Progenitor cell of endocrine pancreas (in vitro differentiated cells): ENCODE measurements around a stretch of chr1.

- PRO-cap: no peak
Measured at GRCh38 chr1:20343227-20344039, 52.8 kb downstream of the VWA5B1 start.

DNA sequence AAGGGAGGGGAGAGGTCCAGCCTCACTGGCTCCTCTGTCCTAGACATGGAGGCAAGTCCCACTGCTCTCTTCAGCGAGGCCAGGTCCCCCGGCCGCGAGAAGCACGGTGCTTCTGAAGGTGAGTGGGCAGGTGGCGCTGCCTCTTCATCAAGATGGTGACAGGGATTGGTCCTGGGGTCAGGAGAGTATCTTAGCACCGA is 59.3 kb downstream of the VWA5B1 start:
- PRO-cap: no peak

DNA sequence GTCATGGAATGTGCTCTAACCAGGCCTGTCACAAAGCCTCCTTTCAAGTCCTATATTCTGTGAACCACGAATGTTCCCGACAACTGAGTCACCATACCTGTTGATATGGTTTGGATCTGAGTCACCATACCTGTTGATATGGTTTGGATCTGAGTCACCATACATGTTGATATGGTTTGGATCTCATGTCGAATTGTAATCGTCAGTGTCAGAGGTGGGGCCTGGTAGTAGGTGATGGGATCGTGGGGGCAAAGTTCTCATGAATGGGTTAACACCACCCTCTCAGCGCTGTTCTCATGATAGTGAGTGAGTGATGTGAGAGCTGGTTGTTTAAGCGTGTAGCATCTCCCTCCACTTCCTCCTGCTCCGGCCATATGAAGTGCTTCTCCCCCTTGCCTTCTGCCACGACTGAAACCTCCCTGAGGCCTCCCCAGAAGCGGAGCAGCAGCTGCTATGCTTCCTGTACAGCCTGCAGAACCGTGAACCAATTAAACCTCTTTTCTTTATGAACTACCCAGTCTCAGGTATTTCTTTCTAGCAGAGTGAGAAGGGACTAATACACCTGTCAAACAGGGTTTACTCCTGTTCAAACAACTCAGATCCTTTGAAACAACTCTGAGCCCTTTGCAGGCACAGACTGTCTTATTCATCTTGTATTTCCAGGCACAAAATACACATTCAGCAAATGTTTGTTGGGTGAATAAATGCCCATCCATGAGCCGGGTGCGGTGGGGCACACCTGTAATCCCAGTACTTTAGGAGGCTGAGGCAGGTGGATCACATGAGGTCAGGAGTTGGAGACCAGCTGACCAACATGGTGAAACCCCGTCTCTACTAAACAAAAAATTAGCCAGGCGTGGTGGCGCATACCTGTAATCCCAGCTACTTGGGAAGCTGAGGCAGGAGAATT is 10.6 kb upstream of the CAMK2N1 start:
- PRO-cap: no peak

- PRO-cap: no peak
Measured at GRCh38 chr1:20616282-20617153, 16.7 kb upstream of the PINK1 start.

DNA sequence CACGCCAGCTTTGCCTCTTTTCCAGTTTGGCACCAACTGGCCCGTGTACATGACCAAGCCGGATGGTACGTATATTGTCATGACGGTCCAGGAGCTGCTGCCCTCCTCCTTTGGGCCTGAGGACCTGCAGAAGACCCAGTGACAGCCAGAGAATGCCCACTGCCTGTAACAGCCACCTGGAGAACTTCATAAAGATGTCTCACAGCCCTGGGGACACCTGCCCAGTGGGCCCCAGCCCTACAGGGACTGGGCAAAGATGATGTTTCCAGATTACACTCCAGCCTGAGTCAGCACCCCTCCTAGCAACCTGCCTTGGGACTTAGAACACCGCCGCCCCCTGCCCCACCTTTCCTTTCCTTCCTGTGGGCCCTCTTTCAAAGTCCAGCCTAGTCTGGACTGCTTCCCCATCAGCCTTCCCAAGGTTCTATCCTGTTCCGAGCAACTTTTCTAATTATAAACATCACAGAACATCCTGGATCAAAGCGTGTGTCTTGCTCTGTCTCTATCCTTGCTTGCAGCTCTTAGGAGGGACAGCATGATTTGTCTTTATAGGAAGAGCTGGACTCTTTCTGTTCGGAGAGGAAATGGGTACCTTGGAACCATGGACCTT is 14.7 kb upstream of the PINK1 start:
- PRO-cap: no peak

GRCh38 chr1:20633668-20634223 is 488 bp downstream of the PINK1 start:
- PRO-cap: unidirectional peak, minus-strand start at chr1:20633853; unidirectional peak, minus-strand start at chr1:20633890; unidirectional peak, minus-strand start at chr1:20633937

- PRO-cap: no peak
Measured at GRCh38 chr1:20666786-20667207, 5.6 kb upstream of the DDOST start.

- PRO-cap: bidirectional peak, plus-strand start at chr1:20697111, minus-strand start at chr1:20696807
Measured at GRCh38 chr1:20696287-20697431, 21.1 kb downstream of the KIF17 start.

DNA sequence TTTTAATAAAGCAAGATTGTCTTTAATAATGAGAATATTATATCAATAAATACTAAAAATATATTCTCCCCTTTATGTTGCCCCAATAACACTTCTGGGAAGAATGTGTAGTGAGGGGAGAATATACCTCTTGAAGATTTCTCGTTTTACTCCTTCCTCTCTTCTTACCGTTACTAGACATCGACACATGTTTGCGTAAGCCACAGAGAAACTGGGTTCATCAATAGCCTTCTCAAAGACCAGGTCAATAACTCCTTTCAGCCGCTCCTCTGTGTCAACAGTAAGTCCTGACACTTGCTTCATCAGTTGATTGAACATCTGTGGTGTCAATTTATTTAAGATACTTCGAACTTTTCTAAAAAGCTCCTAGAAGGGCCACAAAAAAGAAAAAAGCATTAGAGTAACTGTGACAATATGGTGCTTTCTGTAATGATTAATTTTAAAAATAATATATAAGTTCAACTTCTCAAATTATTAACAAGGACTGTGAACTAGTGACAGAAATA is 92.1 kb upstream of the HP1BP3 start:
- PRO-cap: no peak

GRCh38 chr1:21022029-21022702 is 154.5 kb downstream of the EIF4G3 start:
- PRO-cap: no peak

GRCh38 chr1:21022703-21023351 is 153.9 kb downstream of the EIF4G3 start:
- PRO-cap: no peak

- PRO-cap: no peak
Measured at GRCh38 chr1:21139562-21140401, 36.9 kb downstream of the EIF4G3 start.

DNA sequence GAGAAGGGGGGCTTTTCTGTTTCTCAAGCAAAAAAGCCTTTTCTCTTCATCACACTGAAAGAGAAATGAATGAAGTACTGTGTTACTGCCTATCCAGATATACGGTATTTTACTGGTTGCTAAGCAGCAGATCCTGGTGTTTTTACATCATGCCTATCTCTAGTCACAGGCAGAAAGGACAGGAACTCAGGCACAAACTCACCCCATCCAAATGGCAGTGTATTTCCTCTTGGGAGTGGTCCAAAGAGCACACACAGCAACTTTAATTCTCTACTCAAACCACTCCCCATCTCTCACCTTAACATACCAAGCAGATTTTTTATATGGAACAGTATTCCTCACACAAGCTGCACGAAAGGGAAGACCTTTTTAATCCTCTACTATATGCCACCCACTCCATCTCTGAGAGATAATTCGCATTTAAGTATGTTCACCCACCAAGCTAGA is 27.3 kb downstream of the EIF4G3 start:
- PRO-cap: no peak

- PRO-cap: no peak
Measured at GRCh38 chr1:21176468-21176762, 282 bp downstream of the EIF4G3 start.

GRCh38 chr1:21255810-21256190 is 34.5 kb downstream of the ECE1 start:
- PRO-cap: no peak

DNA sequence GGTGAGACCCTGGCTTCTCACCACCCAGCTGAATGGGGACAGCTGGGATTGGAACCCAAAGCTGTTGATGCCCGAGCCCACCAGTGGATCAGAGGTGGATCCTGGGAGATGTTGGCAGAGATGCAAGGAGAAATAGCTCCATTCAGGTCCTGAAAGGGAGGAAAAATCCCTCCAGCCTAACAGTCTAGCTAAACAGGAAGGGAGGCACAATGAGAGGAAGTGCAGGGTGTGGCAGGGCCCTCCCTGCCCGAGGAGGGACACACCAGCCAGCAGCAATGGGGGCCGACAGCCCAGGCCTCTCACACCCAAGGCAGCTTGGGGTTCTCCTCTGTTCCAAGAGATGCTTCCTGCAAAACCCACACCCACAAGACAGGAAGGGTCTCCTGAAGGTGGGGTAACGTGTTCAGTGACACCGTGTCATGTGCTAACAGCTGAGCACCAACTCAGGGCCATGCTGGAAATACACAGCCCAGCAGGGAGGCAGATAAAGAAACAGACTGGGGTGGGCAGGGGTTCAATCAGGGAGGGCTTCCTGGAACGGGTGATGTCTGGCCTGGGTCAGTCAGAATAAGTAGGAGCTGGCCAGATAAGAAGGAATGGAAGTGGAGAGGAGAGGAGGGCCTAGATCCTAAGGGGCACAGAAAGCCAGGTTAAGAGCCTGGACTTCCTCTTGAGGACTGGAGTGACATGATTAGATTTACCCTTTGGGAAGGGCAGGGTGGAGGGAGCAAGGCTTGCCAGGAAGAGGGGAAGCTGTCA is 10.2 kb downstream of the ECE1 start:
- PRO-cap: no peak

- PRO-cap: no peak
Measured at GRCh38 chr1:21280635-21280976, 9.7 kb downstream of the ECE1 start.

DNA sequence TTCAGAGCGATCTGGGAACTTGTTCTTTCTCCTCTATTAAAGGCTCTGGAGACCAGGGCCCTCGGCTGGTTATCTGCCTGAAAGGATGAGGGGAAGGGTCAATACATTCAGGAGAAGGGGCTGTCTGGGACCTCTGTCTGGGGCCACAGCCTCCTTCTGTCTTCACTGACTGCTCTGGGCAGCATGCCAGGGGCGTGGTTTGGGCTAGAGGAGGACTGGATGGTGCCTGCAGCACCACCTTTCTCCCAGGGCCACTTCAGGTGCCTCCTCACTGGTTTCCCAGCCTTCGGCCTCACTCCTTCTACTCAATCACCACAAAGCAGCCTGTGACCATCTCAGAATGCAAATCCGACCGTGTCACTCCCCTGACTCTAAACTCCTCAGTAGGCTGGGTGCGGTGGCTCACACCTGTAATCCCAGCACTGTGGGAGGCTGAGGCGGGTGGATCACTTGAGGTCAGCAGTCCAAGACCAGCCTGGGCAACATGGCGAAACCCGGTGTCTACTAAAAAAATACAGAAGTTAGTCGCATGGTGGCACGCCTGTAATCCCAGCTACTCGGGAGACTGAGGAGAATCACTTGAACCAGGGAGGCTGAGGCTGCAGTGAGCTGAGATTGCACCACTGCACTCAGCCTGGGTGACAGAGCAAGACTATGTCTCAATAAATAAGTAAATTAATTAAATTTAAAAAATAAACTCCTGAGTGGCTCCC is 50.1 kb upstream of the ECE1 start:
- PRO-cap: no peak

GRCh38 chr1:21583761-21584467 is 74.7 kb downstream of the ALPL start:
- PRO-cap: no peak

DNA sequence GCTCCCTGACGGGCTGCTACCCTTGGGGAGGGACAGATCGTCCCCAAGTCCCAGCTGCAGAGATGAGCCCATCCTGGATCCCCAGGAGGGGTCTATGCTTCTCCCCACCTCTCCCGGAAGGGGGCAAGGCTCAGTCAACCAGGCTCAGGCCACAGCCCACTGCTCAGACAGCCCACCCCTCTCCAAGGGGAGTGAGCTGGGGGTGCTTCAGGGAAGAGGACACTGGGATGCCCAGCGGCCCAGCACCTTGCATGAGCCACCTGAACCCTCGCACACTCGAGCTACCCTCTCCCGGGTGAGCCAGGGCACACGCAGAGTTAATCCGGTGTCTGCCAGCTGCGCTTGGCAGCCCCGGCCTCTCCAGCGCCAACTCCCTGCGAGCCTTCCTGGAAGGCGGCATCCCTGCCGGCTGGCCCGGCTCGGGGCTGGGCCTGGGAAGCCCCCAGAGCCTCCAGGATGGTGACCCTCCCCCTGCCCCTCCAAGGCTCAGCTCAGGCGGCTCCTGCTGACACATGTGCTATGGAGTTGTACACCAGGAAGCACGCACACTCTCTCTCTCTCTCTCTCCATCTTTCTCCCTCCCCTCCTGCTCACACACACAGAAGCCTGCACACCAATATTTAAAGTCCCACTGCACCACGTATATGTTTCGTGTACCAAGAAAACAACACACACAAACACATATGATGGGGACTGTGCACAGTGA is 48.7 kb downstream of the RAP1GAP start:
- PRO-cap: no peak